ENCODE measurements around the genes BMP8A, ZFP69B and CTPS1.

DNA sequence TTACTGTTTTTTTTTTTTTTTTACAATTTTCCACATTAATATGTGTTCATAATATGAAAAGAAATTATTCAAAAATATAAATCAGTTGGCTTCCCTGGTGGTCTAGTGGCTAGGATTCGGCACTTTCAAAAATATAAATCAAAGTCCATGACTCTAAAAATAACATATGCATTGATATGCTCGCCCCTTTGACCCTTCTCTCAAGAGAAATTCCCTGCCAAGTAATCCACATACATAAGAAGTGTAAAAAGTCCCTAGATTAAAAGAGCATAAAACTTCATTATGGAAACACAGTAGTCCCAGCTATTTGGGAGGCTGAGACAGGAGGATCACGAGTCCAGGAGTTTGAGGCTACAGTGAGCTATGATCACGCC is 88.0 kb downstream of the NDUFS5 start:
- RRBS, result no CpG with 5 or more reads among the region's 4 CpGs

DNA sequence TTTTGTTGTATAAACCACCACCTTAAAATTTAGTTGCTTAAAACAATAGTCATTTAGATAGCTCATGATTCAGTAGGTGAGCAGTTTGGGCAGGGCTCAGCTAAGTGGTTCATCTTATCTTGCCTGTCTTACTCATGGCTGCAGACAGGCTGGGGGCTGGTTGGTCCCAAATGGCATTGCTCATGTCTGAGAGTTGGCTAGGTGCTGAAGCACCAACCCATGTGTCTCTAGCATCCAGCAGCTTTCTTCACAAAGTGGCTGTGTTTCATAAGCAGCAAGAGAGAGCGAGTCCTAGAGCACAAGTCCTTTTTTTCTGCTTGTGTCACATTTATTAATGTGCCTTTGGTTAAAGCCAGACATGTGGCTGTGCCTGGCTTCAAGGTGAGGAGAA is 91.5 kb downstream of the MACF1 start:
- RRBS, result no CpG with 5 or more reads among the region's 1 CpG

DNA sequence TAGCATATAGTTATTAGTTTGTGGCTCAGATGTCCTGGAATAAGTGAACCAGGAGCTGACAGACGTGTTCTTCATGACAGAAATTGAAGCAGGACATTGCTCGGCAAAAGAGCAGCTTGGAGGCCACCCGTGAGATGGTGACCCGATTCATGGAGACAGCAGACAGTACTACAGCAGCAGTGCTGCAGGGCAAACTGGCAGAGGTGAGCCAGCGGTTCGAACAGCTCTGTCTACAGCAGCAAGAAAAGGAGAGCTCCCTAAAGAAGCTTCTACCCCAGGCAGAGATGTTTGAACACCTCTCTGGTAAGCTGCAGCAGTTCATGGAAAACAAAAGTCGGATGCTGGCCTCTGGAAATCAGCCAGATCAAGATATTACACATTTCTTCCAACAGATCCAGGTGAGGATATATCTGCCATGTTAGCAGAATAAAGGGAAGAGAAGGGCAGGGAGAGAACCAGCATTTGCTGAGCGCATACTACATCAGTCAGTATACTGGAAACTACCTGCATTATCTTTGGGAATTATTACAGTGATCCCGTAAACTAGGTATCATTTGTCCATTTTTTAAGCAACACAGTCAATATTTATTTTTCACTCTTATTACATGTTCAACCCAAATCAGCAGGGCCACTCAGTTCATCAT is 130.0 kb upstream of the BMP8A start:
- RRBS, result no CpG with 5 or more reads among the region's 9 CpGs

DNA sequence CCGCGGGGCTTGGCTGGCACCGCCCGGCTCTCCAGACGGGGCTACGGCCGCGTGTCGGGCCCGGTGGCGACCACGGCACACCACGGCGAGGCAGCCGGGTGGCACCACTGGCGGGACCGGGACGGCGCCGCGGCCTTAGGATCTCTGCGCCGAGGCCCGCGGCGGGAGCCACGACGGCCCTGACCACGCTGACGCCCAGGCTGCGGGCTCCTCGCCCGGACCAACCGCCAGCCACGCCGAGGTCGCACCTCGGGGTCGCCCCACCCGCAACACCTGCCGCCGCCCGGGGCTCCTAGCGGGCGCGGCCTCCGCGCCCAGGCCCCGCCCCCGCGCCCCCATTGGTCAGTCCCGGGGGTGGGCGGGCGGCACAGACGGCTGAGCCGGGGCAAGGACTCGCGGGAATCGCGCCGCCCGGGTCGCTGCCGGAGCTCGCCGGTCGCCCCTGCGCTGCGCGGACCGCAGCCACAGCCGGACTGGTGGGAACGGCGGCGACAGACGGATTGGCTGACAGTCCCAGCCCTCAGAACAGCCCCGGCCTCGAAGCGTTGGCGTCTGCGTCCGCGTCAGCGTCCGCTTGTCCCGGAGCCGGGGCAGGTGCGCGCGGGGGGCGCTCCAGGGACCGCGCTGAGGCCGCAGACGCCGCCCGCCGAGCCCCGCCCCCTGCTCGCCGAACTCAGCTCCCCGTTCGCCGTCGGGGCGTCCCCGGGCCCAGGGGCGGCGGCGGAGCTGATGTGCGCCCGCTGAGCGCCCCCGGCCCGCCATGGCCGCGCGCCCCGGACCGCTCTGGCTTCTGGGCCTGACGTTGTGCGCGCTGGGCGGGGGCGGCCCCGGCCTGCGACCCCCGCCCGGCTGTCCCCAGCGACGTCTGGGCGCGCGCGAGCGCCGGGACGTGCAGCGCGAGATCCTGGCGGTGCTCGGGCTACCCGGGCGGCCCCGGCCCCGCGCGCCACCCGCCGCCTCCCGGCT is at the start of gene BMP8A:
Gene BMP8A (plus strand): TSS at position 405 of the 966 bp plus-strand sequence.
- RRBS, result 2% methylated on average over 59 of the region's 151 CpGs

DNA sequence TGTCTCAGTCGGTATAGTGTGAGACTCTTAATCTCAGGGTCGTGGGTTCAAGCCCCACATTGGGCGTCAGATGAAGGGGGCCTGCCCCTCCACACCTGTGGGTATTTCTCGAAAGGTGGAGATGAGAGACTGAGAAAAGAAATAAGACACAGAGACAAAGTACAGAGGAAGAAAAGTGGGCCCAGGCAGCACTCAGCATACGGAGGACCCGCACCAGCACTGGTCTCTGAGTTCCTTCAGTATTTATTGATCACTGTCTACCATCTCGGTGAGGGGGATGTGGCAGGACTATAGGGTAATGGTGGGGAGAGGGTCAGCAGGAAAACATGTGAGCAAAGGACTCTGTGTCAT is 13.1 kb downstream of the BMP8A start:
- RRBS, result no CpG with 5 or more reads among the region's 7 CpGs

DNA sequence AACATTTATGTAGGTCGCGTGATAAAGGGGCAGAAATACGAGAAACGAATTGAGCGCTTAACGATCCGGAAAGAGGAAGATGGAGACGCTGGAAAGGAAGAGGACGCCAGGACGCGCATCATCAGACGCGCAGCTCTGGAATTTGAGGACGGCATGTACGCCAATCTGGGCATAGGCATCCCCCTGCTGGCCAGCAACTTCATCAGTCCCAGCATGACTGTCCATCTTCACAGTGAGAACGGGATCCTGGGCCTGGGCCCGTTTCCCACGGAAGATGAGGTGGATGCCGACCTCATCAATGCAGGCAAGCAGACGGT is 24.2 kb downstream of the BMP8A start:
- RRBS, result no CpG with 5 or more reads among the region's 20 CpGs

DNA sequence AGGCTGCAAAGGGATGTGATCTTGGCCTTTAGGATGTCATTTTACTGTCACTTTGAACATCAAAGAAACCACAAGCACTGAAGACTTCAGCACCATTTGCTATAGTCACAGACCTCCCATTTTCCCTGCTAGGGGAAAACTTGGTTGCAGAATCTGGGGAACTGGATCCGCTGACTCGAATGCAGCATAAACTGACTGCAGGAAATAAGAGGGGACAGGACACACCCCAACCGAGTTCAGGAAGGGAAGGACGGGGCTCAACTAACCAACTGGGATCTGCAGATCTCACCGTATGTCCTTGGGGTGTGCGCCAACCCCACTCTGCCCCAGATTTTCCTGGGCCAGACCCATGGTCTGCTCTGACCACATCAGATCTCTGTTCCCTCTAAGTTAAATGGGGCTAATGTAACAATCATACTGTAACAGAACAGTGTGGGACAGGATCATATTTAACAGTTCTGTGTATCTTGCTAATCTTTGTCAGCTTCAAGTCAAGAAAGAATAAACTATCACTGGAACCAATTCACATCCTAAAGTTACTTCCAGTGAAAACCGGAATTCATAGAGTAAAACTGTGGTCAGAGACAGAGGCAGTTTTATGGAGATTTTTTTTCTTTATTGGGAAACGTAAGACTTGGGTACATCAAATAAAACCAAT is 16.2 kb downstream of the PABPC4 start:
- RRBS, result no CpG with 5 or more reads among the region's 8 CpGs

- RRBS, result no CpG with 5 or more reads among the region's 8 CpGs
Measured at GRCh38 chr1:39845290-39846250, 37.7 kb downstream of the TRIT1 start.

- RRBS, result 75% methylated on average over 2 of the region's 4 CpGs
Measured at GRCh38 chr1:40042254-40042889, 1.8 kb downstream of the CAP1 start.

- RRBS, result no CpG with 5 or more reads among the region's 3 CpGs
Measured at GRCh38 chr1:40056957-40058042, 16.8 kb downstream of the CAP1 start.

GRCh38 chr1:40143845-40144247 is 17.3 kb upstream of the RLF start:
- RRBS, result no CpG with 5 or more reads among the region's 5 CpGs

DNA sequence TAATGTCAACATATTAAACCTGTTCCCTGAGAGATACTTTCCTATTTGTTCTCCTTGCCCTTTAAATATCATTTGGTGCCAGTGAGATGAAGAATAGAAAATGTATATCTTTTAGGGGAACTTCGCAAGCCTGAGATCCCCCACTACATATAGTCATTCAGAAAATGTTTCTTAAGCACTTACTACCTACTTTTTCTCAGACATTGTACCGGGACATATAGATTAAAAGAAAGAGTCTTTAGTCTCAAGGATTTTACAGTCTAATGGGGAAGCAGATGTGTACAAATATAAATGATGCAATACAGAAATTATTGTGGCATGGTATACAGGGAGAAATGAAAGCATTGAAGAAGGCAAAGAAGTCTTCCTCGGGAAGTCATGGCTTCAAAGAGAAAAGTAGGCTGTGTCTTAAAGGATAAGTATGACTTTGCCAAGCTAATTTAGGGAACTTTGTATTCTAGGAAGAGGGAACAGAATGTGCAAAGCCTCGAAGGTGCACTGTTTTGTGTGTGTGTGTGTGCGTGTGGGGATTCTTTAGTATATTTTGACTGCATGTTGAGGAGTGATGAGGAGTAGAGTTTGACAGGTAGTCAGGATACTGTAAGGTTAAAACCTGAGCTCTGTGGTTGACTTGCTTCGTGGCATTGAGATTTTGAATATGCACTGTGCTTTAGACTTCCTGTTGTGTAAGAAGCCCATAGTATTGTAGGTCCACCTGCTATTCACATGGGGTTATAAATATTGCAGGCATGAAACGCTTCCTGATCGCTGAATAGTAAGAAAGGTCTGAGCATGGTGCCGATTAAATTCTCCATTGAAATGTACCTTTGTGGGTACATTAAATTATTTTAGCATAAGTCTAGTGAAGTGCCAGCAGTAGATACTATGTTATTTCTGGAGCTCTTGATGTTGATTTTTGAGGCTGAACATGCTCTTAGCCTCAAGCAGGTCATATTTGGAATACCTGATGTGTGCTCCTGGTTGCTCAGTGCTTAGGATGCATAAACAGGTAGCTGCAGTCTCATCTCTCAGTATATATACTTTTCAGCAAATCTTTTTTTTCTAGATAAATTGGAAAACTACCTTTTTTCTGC is 7.9 kb downstream of the SMAP2 start:
- RRBS, result no CpG with 5 or more reads among the region's 9 CpGs

DNA sequence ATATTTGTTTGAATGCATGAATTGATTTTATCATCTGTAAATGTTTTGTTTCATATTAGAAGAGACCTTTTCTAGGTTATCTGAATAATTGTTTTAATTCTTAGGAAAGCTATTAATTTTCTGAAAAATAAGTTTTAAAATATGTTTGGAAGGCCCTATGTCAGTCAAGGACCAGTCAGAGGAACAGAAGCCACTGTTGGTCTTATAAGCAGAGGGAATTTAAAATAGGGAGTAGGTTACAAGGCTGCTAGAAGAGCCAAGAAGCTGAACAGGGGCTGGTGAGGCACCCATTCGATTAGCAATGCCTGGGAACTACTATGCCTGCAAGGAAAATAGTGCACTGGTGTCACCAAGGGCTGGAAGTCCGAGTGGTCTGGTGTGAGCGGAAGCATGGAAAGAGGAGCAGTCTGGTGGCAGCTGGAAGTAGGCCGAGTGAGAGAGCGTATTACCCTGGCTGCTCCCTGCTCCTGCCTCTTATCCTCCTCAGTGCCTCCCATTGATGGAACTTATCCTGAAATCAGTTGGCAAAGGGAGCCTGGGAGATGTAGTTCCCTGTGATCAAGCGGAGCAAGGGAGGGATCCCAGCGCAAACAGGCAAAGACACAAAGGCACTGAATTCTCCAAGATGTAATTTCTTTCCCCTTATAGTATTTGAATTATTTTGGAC is 9.5 kb downstream of the SMAP2 start:
- RRBS, result no CpG with 5 or more reads among the region's 7 CpGs

DNA sequence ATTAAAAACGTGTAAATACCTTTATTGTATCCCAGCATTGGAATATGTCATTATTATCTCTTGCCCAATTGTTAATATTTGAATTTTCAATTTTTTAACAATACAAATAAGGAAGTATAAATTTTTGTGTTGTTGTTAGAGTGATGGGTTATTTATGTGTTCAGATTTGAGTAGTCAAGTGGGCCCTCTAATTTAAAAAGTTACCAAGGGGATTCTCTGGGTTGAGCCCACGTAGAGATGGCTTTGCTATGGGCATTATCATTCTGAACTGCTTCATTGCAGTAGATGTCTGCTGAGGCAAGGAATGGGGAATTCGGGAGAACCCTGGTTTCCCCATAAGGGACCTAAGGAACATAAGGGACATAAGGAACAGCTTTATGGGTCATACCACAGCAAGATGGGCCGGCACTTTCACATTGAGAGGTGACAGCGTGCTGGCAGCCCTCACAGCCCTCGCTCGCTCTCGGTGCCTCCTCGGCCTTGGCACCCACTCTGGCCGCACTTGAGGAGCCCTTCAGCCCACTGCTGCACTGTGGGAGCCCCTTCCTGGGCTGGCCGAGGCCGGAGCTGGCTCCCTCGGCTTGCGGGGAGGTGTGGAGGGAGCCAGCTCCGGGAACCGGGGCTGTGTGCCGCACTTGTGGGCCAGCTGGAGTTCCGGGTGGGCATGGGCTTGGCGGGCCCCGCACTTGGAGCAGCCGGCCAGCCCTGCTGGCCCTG is 13.9 kb downstream of the SMAP2 start:
- RRBS, result no CpG with 5 or more reads among the region's 21 CpGs

- RRBS, result no CpG with 5 or more reads among the region's 4 CpGs
Measured at GRCh38 chr1:40426633-40427007, 23.7 kb upstream of the ZFP69B start.

DNA sequence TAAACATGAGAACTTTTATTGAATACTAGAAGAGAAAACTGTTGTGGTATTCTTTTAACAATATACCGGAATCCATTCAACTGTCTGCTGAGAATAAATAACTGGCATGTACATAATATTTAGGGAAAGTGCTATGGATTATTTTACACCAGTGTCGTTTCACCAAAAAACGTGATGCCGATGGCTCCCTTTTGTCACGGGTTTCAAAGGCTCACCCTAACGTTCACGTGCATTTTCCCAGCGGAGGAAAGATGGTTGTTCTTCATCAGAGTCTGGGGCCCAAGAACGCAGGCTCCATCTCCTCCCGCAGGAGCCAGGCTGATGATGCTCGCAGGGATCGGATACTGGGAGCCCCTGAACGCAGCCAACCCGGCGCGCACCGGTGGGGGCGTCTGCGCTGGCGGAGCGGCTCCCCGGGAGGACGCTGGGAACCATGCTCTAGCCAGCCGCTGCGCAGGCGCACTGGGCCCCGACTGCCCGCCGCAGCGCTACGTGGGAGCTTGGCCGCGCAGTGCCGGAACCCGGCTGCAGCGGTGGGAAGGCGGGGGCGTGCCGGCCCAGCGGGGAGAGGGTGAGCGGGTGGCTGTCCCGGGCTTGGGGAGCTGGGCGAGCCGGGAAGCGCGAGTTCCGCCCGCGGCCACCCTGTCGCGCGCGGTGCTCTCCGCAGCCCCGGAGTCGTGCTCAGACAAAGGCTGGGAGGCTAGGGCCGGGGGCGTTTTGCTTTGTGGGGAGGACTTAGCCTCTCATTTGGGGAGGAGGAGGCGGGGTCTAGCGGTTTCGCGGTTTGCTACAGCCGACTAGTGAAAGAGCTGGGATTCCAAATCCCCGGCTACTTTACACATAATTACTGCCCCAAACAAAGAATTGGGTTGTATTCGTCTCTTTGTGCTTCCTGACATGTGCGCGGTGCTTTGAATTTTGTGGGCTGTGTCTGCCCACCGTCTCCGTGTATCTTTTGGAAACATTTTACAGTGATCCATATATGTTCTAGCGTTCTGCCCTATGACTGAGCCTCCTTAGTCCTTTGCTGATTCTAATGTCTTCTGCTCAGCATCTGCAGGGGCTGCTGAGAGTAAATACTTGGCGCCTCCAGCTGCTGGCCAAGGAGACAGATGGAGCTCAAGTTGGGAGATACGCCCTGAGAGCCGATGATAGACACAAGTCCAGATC is at the start of gene ZFP69B:
Gene ZFP69B (plus strand): TSS at position 872 of the 1,170 bp plus-strand sequence.
- RRBS, result 1% methylated on average over 22 of the region's 73 CpGs

DNA sequence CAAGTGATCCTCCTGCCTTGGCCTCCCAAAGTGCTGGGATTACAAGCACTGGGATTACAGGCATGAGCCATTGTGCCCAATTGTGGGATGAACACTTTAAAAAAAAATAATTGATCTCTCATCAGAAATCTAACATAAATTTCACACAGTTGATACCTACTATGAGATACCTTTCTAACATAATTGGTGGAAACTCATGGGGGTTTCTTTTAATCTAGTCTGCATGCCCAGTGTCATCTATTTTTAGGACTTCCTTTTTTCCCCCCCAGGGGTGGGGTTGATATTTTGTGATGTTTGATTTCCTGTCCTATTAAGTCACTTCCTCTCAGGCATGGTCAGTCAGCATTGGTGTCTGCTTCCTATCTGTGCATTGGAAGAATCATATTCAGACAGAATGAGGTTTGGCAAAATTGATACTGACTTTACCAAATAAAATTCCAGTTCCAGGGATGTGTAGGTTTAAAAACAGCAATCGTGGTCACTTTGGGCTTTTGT is 21.5 kb downstream of the NFYC start:
- RRBS, result no CpG with 5 or more reads among the region's 1 CpG

GRCh38 chr1:40715474-40716503 is 24.3 kb downstream of the NFYC start:
- RRBS, result no CpG with 5 or more reads among the region's 7 CpGs

DNA sequence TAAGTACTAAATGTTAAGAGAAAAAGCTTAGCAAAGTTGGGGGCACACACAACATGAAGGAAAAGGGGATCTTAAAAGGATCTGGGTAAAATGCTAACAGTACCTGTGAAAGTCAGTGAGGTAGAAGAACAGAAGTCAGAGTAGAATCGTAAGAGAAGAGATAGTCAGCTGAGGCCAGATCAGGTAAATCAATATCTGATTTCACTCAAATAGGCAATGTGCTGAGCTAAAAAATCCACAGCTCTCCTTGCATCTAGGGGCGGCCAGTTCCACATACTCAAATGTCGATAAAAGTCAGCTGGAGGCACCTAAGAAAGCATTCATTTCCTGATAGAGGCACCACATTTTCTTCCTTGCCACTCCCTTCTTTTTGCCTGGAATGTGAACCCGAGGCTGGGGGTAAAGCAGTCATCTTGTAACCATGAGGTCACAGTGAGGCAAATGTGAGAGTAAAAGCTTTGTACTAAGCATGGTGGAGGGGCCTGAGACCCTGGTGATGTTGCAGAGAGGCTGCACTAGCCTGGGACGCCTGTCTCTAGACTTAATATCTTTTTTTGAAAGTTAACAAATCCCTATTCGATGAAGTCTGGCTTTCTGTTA is 24.3 kb upstream of the CTPS1 start:
- RRBS, result no CpG with 5 or more reads among the region's 6 CpGs

- RRBS, result under 1% methylated on average over 22 of the region's 112 CpGs
Measured at GRCh38 chr1:40979136-40980135, at the start of gene CTPS1. Gene CTPS1, plus strand, starts transcription at chr1:40979696.

All from renal cortical epithelial cell (primary cell).